ENCODE data around the gene PARN.

- RRBS, result no CpG with 5 or more reads among the region's 10 CpGs
These were observed 165.3 kb downstream of the MRTFB start for GRCh38 chr16:14236201-14237024.

- RRBS, result 2% methylated on average over 26 of the region's 79 CpGs
These were observed at the start of gene PARN for GRCh38 chr16:14629443-14630760. PARN (minus strand) TSS chr16:14630260.

DNA sequence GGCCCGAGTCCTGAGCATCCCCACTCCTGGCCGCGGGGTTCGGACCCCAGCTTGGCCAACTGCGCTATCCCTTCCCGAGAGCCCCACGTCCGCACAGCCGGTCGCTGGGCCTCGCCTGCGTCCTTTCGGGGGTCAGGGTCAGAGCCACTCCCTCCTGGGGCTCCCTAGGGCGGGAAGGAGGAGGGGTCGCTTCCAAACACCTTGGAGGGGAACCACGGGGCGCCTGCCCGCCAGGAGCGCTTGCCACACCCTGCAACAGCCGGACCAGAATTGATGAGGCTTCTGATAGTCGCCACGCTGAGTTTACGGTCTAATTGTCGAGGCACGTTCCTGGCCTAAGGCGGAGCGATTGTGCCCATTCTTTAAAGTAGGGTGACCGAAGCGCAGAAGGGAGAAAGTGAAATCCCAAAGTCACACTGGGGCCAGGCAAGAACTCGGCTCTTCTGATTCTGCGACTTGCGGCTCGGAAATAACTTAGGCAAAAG, 453 bp downstream of the BFAR start:
- RRBS, result no CpG with 5 or more reads among the region's 33 CpGs

DNA sequence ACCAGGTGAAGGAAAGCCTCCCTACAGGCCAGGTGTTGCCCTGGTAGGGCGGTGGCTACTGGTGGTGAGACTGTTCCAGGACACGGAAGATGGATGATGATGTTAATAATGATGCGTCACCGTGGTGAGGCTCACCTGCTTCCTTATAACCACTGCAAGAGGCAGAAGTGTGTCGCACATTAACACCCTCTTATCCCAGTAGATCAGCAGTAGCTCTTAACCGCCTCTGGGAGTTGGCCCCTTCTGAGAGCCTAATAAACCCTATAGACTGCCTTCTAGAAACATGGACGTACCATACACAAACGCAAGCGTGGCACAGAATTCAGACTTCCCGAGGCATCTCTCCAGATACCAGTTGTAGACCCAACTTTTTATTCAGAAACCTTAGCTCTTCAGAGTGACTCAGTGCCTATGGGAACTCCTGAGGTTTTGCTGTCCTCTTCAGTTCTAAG, 7.8 kb downstream of the BFAR start:
- RRBS, result no CpG with 5 or more reads among the region's 10 CpGs

DNA sequence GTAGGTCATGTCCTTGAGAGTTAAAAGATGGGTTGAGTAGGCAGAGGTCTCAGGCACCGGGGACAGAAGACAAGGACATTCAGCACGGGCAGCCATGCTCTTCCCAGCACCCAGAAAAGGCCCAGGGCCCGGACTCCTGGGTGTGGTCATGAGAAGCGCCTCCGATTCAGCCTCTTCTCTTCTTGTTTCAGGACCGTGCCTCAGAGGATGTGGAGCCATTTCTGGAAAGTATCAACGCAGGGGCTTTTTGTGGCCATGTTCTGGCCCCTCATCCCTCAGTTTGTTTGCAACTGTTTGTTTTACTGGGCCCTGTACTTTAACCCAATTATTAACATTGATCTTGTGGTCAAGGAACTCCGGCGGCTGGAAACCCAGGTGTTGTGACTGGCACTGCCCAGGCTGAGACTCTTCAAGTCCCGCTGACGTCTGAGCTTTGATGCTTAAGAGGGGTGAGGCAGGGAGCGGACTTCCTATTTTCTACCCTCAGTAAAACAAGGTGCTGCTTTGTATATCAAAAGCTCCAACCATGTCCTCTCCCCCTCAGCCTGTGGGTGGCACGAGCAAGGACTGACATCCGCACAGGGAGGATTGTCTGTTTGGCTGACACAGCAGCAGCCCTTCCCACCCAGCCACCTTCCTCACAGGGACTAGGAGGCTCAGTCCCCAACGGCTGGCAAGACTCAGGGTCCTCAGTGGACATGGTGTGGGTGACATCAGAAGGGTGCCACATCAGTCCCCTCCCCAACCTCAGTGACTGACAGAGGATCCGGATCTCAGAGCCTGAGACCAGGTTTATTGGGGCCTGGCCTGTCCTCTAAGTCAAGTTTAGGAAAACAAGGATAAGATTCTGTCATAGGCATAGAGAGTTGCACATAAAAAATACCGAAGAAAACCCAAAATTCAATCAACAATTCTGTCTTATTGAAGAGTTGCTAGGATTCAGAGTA, 26.4 kb downstream of the PLA2G10 start:
- RRBS, result 93% methylated on average over 3 of the region's 17 CpGs

DNA sequence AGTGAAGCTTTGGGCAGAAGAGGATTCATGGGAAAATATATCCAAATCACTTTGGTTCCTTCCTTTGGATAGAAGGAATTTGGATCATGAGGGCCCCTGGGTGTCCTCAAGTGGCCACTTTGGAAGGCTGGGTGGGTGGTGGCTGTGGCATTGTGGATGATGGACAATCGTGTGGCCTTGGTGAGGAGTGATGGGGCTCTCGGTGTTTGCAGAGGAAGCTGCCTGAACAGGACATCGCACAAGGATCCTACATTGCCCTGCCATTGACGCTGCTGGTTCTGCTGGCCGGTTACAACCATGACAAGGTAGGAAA, 42.5 kb upstream of the NPIPA1 start:
- RRBS, result no CpG with 5 or more reads among the region's 5 CpGs

DNA sequence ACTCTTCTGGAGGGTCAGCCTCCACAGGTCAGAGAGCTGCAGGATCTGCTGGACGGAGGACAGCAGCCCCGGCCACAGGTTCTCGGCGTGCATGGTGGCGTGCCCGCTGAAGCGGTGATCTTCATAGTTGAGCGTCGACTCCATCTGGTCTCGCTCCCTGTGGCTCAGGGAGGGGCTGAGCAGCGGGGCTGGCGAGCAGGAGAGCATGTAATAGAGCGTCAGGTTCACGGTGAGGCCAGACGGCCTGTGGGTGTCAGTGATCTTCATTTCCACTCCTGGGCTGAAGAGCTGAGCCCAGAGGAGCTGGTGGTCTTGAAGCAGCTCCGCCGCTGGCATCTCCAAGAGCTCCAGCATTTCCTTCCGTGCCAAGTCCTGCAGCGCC, 14.0 kb downstream of the PDXDC1 start:
- RRBS, result no CpG with 5 or more reads among the region's 19 CpGs

- RRBS, result no CpG with 5 or more reads among the region's 13 CpGs
These were observed 29.7 kb downstream of the NTAN1 start for GRCh38 chr16:15025831-15027003.

- RRBS, result no CpG with 5 or more reads among the region's 19 CpGs
These were observed 22.6 kb downstream of the NTAN1 start for GRCh38 chr16:15033081-15033855.

DNA sequence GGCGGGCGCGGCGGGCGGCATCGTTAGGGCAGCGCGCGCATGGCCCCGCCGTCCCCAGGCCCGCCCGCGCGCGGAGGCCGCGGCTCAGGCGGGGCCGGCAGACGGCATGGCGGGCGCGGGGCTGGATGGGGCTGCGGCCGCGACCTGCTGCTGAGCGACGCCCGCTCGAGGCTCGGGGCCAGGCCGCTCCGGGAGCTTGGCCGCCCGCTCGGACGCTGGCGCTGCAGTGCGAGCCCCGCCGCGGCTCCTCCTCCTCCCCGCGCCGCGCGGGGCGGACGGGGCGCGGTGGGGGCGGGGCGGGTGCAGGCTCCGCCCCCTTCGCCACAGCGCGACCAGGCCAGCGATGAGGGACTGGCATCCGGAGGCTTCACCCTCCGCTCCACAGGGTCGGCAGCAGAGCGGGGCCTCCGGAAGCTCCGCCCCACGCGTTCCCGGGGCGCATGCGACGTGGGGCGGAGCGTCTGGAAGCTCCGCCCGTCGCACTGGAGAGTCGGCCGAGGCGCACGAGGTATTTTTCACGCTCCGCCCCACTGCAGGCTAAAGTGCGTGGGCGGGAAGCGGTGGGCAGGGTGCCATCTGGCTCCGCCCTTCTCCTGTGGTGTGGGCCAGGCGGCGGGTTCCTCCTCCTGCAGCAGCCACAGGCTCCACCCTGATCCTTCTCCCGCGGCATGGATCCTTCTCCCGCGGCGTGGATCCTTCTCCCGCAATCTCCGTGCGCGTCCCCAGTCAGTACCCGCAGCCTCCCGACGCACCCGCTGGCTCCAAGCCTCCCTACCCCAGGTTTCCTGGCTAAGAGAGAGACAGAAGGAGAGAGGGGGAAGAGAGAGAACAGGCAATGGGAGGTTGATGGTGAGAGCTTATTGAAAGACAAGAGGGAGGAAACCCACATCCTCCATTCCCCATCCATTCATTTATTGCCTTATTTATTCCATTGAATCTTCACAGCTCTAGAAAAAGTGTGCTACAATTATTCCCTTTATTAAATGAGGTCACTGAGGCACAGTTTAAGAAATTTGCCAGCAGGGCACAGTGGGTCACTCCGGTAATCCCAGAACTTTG, 60.8 kb upstream of the RRN3 start:
- RRBS, result no CpG with 5 or more reads among the region's 102 CpGs

GRCh38 chr16:15257024-15257429, 121.1 kb downstream of the NPIPA5 start:
- RRBS, result no CpG with 5 or more reads among the region's 15 CpGs

DNA sequence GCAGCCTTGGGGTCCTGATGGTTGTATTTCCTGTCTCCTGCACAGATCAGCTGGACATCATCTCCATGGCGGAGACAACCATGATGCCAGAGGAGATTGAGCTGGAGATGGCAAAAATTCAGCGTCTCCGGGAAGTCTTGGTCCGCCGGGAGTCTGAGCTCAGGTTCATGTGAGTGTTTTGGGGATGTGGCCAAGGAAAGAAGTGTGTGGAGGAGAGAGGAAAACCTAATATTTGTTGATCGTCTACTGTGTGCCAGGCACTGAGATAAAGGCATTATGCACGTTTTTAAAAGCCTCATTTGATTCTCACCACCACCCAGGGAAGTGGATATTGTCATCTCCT, 80.8 kb downstream of the BMERB1 start:
- RRBS, result no CpG with 5 or more reads among the region's 7 CpGs

GRCh38 chr16:15625316-15625960, 17.5 kb downstream of the MARF1 start:
- RRBS, result no CpG with 5 or more reads among the region's 10 CpGs

DNA sequence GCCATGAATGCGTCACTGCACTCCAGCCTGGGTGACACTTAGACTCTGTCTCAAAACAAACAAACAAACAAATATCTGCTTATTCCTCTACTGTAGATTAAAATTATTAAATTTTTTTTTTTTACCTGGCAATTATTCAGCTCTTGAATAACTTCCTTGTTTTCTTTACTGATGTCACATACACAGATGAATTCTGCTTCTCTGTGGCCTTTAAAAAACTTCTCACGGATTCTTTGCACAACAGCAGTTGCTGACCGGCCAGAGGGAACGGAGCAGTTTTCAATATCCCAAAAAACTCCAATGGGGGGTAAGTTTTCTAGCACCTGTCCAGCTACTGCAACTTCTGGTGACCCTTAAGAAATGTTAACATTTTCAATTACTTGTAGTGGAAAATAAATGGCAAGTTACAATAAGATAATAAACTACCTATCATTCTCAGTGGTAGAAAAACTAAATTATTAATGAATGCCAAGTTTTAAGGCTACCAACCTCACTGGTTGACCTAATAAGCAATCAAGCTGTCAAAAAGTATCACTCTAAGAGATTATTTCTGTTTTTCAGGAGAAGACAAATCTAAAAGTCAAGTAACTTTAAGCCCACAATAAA, 9.4 kb downstream of the MARF1 start:
- RRBS, result no CpG with 5 or more reads among the region's 4 CpGs

DNA sequence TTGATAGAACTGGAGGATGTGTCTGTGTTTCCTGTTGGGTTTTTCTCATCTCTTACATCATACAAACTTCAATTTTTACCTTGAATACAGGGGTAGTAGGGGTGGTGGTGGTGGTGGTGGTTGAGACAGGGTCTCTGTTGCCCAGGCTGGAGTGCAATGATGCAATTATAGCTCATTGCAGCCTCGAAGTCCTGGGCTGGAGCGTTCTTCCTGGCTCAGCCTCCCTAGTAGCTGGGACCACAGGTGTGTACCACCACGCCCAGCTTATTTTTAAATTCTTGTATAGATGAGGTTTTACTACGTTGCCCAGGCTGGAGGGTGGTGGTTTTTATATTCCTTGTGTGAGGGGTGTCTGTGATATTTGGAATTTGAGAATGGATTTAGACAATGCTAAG, 53.4 kb downstream of the NDE1 start:
- RRBS, result no CpG with 5 or more reads among the region's 4 CpGs

- RRBS, result no CpG with 5 or more reads among the region's 20 CpGs
These were observed 71.3 kb downstream of the NDE1 start for GRCh38 chr16:15721208-15721898.

DNA sequence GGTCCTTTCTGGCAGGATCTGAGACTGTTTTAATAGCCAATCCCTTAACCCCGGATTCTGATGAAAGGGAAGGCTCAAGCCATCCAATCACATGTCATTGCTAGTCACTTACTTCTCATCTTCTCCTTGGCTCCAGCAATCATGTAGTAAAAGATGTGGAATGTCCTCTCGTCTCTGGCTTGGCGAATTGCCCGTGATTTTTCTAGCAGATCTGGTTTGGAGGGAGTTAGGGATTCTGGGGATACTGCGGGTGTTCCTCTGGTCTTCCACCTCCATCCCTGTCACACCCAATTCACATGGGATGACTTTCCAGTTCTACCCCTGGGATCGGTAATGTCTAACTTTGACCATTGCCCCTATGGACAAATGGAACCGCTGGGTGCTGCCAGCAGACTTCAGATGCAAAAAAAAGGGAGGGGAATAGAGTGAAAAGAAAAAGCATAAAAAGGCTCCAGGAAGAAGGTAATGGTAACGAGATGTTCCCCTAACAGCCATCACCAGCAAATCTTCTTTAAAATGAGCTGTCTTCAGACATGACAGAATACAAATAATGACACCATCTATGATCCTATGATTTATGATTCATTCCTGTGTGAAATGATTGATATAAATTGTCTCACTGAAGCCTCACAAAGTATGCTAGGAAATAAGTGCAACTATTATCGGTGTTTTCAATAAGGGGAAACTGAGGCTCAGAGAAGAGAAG, 80.7 kb downstream of the MYH11 start:
- RRBS, result no CpG with 5 or more reads among the region's 9 CpGs

- RRBS, result no CpG with 5 or more reads among the region's 11 CpGs
These were observed 44.8 kb downstream of the MYH11 start for GRCh38 chr16:15811909-15812618.

DNA sequence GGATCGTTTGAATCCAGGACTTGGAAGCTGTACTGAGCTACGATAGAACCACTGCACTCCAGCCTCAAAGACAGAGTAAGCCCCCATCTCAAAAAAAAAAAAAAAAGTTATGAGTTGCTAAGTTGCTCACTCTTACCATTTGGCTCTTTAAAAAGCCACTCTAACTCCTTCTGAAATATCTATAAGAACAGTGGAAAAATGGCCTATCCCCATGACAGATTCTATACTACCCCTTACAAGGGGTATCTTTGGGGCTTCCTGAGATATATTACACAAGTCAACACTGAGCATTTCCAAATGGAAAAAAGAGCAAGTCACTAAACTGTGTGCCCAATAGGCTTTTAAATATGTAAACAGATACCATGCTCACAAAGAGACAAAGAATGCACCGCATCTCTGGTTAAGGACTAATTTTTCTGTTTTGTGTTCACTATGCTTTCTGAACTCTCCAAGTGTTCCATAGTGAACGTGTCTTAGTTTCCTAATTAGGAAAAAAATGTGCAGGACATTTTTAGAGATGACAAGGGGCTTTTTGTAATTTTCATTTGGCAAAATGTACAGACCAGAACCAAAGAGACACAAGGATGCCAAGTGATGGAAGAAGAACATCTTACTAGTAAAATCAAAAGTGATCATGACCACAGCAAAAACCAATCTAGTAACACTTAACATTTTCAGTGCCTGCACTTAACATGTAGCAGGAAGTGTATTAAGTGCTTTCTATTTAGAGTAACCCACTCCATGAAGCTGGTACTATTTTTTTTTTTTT, 21.7 kb downstream of the MYH11 start:
- RRBS, result no CpG with 5 or more reads among the region's 4 CpGs

DNA sequence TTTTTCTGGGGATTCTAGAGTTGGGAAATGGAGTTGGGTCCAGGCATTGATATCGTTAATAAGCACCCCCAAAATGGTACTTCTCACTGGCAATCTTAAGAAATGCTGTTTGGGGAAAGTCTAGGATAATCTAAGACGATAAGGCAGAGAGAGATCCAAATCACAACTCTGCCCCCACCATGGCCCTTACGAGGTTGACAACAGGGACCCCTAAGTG, 282 bp downstream of the MYH11 start:
- RRBS, result no CpG with 5 or more reads among the region's 3 CpGs